Airway epithelial cell (primary cell): ENCODE results near the gene TMEM178A.

- RAMPAGE, long total RNA = no peak
Observed at GRCh38 chr2:39116261-39116812, 4.5 kb downstream of the SOS1 start.

DNA sequence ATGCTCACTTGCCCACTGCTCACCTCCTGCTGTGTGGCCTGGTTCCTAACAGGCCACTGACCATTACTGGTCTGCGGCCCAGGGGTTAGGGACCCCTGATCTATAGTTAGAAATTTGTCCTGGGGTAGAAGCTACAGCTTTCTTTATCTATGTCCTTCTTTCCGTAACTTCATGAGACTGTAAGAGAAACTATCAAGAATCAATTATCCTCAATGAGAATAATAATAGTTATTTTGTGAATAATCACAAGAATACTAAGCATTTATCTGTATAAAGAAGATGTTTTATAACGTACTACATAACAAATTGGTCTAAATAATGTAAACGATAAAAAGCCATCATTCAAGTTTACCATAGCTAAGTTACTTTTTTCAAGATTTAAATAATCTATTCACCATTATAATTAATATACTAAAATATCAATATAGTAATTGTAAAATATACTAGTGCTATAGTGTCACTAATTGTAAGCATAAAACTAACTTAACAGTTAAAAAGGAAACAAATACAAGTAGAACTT, 150.7 kb downstream of the MAP4K3 start:
- RAMPAGE, long total RNA = no peak

- RAMPAGE, long total RNA = no peak
Observed at GRCh38 chr2:39308396-39308793, 128.7 kb downstream of the MAP4K3 start.

- RAMPAGE, long total RNA = no peak
Observed at GRCh38 chr2:39437652-39438541, 812 bp upstream of the MAP4K3 start.

GRCh38 chr2:39494622-39495321, 57.7 kb upstream of the MAP4K3 start:
- RAMPAGE, long total RNA = no peak

DNA sequence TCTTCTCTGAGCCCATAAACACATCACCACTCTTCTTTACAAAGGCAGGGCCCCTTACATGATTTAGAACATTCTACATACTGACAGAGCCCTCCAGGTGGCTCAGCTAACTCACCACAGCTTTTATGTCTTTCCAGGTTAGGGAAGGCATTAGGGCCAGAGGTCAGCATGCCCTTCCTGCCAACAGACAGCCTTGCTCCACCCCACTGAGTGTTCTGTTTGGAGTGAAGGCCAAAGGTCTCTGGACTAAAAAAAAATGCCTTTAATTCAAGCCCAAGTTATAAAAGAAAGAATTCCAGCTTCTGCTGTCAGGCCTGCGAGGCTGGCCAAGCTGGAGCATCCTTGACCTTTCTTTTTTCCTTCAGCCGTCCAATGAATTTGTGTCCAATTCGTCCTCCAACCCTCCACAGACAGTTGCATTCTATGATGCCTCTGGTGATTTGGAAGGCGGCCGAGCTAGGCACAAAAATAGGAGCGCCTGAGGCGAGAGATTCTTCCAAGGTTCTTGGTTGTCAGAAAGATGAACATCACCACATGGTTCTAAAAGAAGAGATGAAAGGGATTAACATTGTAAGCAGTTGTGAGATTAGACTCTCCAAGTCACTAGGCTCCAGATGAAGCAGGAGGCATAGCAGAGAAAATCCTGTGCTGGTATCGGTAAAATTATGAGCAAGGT, 75.2 kb upstream of the MAP4K3 start:
- RAMPAGE, long total RNA = no peak

DNA sequence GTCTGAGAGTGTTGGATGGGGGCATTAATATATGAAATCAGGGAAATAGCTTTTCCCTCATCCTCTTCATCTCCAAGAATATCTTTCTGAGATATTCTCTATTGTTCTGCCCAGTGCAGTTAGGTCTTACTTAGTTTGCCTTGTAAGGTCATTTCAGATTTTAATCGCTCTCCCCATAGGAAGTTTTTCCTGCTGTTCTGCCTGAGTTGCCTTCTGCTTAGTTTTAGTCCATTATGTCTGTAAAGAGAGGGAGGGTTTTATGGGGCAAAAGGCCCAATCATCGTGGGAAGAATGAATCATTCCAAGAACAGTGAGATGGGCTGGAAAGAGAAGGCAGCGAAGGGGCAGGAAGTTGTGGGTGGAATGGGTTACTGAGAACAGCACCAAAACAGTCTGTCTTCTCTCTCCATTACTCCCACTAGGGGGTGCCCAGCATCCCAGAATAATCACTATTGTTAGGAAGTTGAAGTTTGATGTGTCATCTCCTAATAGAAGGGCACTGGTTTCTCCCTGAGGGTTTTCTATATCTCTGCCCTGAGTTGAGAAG, 76.4 kb upstream of the MAP4K3 start:
- RAMPAGE, long total RNA = no peak

DNA sequence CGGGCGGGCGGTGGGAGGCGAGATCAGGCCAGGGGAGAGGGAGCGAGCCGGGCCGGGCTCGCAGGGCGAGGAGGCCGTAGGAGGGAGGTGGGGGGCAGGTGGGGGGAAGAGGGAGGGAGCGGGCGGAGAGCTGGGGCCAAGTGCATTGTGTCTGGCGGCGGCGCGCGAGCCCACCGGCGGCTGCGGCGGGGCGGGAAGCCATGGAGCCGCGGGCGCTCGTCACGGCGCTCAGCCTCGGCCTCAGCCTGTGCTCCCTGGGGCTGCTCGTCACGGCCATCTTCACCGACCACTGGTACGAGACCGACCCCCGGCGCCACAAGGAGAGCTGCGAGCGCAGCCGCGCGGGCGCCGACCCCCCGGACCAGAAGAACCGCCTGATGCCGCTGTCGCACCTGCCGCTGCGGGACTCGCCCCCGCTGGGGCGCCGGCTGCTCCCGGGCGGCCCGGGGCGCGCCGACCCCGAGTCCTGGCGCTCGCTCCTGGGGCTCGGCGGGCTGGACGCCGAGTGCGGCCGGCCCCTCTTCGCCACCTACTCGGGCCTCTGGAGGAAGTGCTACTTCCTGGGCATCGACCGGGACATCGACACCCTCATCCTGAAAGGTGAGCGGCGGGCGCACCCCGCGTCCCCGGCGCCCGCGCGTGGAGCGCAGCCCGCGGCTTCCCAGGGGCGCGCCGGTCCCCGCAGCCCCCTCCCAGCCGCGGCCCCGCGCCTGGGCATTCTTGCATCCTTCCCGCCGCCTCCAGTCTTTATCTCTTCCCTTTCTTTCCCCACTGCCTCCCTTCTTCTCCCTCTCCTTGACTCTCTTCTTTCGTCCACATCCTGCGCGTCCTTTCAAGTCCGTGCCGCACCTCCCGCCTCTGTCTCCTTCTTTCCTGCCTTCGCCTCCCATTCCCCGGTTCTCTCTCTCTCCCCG, at the start of gene TMEM178A:
Gene TMEM178A, plus strand, starts transcription at position 143 of the 914 bp plus-strand sequence.
- RAMPAGE, long total RNA = no peak

DNA sequence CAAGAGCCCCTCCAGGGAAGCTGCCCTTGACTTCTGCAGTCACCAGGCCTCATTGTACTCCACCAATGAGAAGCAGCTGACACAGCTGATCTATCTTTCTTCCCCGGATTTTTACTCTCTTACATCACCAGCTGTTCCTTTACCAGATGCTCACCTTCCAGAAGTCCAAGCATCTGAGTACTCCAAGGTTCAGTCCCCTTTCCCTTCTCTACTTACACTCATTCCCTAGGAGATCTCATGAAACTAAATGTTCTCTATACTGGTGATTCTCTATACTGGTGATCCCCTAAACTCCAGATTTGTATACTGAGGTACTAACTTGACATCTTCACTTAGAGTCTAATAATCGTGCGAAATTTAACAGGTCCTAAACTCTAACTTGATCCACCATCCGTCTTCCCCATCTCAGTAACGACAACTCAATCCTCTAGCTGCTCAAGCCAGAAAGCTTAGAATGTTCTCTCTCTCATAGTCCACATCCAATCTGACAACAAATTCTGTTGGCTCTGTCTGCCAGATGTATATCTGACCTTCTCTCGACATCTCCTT, 25.7 kb downstream of the THUMPD2 start:
- RAMPAGE, long total RNA = no peak

- RAMPAGE, long total RNA = no peak
Observed at GRCh38 chr2:40364534-40364956, 87.3 kb downstream of the SLC8A1 start.

- RAMPAGE, long total RNA = no peak
Observed at GRCh38 chr2:40367290-40368091, 84.4 kb downstream of the SLC8A1 start.

- RAMPAGE, long total RNA = no peak
Observed at GRCh38 chr2:41894847-41895764, 152.7 kb upstream of the PKDCC start.

- RAMPAGE, long total RNA = no peak
Observed at GRCh38 chr2:41940421-41941163, 107.2 kb upstream of the PKDCC start.

DNA sequence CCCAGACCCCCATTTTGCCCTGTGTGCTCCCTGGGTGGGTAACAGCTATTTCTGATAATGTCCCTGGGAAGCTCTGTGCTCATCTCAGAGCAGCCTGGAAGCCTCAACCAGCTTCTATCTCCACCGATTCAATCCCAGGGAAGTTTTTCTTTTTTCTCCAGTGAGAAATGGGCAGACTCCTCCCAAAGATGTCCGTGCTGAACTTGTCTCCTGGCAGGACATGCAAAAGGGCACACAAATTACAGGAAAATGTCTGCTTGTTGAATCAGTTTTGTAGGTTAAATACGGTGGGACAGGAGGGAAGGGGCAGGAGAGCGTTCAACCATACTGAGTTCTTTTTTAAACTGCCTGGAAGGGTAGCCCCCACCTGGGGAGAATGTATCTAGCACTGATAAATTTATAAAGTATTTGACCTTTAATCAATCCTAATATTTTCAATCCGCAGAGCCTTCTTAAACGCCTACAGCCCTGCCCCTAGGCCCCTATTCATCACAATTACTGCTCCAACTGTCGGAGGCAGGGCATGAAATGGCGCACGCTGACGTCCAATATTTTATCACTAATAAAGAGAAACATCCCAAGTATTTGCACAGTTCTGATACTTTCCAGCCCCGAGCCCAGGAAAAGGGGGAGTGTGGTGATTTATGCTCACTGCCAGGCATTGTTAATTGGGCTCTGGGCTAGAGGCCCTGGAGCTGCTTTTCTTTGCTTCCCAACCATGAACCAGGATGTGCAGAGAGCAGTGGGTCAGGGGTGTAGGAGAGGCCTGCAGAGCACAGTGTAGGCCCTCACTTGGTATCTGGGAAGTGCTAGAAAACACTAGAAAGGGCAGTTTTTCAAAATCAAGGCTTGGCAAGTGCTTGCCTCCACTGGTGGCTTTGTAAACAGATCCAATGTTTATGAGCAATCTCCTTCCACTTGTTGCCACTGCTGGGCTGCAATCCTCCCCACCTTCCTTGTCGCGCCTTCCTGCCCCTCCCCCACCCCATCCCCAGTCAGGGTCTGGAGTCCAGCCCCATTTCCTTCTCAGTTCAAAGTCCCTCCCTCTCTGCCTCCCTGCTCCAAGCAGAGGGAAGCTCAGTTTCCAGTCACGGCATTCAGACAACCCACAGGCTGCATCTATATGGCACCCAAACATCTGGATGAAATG, 84.2 kb upstream of the PKDCC start:
- RAMPAGE, long total RNA = no peak

DNA sequence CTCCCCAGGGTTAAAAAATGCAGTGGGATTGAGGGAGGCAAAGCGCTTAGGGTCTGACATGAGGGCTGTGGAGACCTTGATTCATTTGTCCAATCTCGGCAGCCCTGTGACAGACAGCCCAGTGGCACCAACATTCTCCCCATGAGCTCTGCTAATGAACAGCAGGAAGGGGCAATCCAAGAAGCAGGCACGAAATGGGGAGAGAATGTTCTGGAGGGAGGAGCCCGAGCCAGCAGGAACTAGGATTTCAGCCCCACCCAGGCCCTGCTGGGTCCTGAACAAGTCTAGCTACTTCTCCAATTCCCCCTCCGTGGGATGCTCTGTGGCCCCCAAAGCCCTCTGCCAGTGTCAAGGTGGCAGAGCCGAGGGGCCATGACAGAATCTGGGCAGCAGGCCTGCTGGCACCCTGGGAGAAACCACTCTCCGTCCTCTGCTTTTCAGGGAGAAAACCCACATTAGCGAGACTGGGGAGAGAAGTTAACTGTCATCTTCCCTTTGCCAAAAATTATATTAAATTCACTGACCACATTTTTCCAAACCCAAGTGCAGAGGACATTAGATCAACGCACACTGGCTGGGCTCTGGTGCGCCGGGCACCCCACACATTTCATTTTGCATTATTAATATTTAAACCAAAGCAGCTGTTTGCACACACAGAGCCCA, 80.3 kb upstream of the PKDCC start:
- RAMPAGE, long total RNA = no peak

GRCh38 chr2:42040876-42041204, 7.0 kb upstream of the PKDCC start:
- RAMPAGE, long total RNA = no peak

DNA sequence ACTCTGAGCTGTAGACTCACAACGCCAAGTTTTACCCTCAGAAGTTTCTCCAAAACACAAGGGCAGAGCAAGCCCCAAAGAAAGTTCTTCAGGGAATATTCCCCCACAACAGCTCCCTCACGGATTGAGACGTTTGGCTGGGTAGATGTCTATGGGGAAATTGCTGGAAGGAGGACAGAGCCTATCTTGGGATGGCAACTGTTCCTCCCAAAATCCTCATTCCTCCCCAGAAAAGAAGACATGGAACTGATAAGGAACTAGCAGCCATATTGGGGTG, 2.1 kb upstream of the PKDCC start:
- RAMPAGE, long total RNA = no peak

- RAMPAGE, long total RNA = no peak
Observed at GRCh38 chr2:42046449-42047453, 1.1 kb upstream of the PKDCC start.

GRCh38 chr2:42050589-42051364, 3.0 kb downstream of the PKDCC start:
- RAMPAGE, long total RNA = no peak

DNA sequence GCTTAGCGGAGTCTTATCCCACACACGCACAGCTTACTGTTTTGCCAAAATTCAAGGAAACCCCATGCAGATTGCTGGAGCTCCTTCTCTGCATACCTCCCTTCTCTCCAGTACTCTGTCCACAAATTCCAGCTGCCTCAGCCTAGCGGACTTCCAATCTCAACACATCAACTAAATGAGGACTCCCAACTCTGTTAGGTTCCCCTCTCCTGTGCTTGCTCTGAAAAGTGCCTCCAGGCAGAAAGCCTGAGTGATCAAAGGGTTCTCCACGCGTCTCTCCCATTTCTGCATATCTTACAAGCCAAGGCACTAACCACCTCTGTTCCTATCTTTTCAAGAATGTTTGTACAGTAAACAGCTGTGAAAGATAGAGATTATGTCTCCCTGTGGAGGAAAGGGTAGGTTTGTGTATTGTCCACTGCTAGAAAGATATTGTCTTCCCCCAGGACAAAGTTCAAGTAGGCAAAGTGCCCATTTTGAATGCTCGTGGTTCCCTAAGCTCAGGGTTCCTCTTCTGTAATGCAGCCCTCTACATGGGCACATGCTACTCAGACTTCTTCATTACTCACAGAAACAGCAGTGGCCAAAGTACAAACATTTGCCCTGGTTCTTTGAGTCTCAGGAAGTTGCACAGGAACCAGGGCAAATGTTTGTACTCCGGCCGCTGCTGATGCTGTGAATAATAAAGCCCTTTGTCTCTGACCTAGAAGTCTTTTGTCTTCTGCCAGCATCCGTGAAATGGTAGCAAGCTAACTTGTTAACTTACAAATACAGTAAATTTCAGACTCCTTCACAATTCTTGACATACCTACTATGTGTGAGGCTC, 44.4 kb downstream of the PKDCC start:
- RAMPAGE, long total RNA = no peak